A172 (cell line): ENCODE measurements around a stretch of chr13.

- RAMPAGE, long total RNA, result no peak
Measured at GRCh38 chr13:95876320-95876590, 176.9 kb downstream of the UGGT2 start.

DNA sequence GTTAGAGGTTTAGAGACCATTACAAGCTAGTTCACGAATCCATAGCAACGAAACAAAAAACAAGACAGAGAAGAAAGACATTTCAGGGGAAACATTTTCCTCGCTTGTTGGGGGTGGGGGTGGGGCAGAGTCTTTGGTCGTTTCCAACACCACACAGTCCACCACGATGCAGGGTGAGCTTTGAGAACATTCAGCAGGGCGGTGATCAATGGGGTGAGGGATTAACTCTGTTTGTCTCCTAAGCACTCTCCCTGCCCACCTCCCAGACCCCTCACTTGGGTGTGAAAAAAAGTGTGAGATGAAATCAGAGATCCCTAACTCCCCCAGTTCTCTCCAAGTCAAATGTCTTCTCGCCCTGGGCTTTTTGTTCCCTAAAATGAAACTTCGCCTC is 579 bp downstream of the OXGR1 start:
- RAMPAGE, long total RNA, result no peak

DNA sequence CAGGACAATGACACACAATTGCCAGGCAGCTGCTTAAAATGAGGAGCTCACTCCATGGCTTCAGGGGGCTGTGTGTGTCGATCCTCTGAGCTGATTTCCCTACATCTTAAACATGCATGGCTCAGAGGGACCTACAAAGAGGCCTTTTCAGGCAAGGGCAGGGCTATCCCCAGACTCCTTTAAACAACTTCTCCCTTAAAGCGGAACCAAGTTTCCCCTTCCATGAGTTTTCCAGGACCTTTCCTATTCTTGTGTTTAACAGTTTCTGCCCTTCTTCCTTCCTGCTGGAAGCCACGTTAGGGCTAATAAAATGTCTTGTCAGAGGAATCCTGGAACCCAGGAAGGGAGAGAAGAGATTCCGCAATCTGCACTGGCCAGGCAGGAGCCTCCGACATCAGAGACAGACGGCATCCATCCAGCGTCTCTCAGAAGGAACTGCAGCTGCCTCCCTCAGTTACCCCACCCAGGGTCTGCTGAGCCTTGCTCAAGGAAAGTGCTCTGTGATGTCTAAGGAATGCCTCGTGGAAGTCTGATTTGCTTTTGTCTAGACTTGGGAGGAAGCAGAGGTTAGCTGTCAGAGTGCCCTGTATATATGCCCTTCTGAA is 107.2 kb upstream of the MBNL2 start:
- RAMPAGE, long total RNA, result no peak

DNA sequence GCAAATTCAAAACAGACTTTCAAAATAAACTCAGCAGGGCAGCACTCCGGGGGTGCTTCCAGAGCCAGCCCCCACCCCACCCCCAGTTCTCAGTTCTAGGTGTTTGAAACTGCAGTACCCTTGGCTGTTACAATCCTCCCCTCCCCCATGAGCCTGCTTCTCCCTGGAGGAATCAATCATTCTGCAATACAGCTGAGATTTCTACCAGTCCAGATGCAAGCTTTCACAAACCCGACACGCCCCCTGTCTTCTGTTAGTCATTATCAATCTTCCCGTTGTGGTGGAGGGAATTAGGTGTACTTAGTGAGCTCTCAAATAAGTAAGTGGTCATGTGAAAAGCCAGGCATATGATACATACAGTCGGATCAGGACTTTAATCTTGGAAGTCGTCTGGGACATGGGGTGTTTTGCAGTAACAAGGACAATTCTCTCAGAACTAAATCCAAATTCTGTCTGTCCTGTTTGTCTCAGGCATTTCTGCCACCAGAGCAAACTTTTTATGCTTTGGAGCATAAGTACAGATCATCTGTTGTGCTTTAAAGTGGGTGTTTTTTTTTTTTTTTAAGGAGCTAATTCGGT is 96.7 kb upstream of the MBNL2 start:
- RAMPAGE, long total RNA, result no peak

DNA sequence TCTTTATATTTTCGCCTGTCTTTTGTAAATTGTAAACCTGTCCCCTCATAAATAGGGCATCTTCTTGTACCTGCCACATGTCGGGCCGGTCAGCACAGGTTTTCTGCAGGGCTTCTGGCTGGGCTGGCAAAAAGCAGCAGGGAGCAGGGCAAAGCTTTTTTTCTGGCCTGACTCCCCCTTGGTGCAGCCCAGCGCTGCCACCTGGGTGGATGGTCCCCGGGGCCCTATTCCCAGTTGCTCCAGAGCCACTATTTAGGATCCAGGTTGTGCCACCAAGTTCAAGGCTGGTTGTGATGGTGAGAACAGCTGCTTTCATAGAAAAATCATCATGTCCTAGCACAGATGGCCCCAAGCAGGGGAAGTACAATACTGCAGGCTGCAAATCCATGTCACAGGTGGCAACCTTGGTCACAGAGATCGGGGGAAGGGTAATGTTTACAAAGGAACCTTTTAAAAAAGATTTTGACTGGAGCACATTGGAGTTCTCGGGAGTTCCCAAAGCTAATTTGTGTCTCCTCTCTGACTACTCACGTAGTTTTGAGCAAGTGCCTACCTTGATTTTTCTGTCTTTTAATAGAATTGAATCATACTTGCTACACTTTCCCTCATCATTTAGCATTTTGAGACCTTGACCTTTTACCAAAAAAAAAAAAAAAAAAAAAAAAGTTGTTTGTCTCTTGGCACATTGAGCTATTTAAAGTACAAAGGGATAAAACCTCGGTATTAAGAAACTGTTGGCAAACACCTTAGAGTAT is 2.0 kb downstream of the MBNL2 start:
- RAMPAGE, long total RNA, result no peak

DNA sequence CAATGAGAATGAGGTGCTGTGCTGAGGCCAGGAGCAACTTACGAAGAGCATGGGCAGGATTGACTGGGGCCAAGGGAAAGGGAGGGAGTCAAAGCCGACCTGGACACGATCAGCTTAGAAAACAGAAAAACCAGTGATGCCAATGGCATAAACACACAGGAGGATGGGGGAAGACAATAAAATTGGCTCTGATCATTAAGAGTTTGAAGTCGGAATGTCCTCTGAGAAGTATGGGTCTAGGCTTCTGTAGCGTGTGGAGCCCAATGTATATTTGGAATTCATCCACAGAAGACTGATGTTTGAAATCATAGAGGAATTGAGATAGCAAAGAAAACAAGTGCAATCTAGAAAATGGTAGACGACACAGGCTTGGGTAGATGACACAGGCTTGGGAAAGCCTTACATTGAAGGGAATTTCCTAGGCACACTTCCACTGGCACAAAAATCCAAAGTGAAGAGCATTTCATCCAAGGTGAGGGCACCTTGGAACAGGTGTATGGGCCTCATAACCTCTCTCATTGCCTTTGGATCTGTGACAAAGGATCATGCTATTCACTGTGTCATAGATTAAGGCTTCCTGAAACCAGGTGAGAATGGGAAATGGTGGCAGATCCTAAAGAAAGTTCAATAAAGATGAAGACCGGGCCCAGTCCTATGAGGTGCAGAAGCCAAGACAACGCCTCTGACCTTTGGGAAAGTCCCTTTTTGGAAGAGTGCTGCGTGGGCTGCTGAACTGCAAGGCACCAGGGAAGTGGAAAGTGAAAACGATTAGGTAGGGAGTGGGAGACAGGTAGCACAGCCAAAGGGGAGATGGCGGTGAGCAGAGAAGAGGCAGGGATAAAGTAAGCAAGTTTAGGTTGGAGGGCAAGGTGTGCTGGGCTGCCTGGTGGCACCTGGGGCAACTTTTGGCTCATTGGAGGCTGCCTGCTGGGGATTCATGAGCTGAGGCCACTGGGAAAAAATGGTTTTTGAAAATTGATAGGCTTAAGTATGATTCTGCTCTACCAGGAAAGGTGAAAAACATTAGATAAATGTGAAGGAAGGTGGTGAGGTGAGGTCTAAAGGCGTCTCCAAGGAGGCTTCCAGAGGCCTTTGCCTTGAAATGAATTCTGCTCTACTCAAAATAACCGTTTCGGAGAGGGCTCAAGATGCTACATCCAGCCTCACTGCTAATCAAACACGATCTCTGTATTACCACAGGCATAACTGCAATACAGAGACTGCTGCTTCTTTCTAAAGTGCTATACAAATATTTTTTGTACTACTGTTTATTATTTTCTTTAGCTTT is 16.2 kb downstream of the MBNL2 start:
- RAMPAGE, long total RNA, result no peak

DNA sequence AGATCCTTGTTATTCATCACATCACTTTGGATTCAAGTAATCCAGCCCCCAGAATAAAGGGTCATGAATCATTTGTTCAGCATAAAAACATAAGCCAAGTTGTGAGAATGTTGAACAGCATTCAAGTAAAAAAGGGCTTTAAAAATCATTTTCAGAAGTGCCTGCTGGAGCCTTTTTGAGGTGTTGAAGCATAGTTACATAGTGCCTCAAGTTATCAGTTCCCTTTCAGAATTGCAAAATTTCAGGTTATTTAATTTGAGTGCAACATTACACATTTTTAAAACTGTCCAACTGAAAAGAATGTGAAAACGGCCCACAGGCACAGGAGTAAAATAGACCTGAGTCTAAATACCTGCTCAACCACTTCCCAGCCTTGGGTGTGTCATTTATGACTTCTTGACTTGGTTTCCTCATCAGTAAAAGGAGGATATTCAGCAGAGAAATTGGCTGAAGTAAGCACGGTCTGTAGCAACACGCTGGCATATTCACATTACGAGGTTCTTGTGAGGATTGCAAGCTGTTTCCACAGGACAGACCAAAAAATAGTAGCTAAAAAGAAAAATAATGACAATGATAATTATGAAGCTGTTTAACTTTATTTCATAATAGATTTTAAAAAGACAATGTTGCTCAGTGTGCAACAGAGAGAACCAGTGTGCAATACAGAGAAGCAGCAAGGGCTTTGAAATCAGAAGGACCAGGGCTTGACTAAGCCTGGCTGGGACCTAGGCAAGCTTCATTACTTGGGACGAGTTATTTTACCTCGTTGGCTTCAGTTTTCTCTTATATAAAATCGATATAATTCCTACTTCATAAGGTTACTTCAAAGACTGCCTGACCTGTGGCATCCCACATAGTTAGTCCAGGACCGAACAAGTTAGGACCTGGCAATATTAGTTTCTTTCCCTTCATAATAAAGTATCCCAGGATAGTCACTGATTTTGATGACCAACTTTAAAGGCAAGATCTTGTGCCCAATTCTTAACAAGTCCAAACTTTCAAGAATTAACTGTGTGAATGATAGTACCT is 56.7 kb downstream of the MBNL2 start:
- RAMPAGE, long total RNA, result no peak

DNA sequence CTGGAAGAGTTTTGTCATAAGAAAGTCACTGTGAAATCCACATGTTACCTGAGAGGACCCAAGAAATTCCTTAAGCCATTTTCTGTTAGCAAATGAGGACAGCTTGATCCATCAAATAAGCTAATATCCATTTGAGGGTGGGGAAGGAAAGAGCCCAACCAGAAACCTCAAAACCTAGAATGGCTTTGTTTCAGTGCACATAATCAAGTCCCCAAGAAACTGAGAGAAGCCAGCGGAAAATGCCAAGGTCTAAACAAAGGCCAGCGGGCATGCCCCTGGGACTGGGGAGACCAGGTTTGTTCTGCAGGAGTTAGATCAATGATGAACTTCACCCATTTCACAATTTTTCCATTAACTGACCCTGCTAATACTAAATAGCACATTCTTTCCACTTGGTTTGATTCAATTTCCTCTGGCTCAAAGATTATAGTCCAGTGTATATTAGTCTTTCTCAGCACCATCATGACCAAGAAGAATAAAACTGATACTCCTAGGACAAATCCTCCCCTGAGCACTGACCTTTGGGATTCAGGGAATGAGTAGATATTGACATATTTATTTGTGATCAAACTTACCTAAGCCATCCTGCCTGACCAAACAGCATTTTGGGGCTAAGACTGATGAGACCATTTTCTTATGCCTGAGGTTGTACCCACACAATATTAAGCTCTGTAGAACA is 66.3 kb downstream of the MBNL2 start:
- RAMPAGE, long total RNA, result no peak

DNA sequence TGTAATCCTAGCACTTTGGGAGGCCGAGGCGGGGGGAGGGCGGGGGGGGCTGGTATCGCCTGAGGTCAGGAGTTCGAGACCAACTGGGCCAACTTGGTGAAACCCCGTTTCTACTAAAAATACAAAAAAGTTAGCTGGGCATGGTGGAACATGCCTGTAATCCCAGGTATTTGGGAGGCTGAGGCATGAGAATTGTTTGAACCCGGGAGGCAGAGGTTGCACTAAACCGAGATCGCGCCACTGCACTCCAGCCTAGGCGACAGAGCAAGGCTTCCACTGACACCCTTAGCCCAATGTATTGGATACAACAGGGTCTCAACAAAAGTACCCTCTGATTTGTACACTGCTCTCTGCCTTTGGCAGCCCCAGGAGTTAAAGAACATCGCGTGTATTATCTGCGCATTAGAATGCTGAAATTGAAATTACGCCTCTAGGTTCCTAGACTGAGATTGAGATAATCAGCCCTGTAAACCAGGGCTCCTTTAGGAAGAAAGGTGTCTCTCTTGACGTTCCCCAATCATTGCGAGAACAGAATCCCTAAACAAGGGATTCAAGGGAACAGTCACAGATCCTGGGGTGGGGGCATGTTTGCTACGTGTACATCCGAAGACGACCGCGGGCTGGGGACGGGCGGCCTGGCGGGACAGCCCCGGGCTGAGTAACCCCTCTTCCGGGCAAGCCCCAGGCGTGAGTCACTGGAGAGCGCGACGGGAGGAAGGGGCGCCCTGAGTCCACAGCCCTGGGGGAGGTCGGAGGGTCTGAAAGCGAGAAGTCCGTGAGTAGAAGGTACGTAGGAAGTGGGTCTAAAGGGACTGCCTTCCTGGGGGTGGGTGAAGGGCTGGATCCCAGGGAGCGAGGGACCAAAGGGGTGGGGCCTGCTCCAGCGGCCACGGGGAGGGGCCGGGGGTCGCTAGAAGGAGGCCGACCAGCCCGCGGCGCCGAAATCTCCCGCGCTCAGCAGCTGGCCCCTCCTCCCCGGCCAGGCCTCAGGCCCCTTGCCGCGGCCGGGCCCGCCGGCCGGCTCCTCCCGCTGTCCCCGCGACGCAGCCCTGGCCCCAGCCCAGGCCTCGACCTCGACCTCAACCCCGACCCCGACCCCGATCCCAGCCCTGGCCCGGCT is 22.1 kb downstream of the IPO5 start:
- RAMPAGE, long total RNA, result no peak

- RAMPAGE, long total RNA, result no peak
Measured at GRCh38 chr13:98143704-98144041, 779 bp downstream of the FARP1 start.

GRCh38 chr13:98144344-98144689 is 1.4 kb downstream of the FARP1 start:
- RAMPAGE, long total RNA, result no peak

DNA sequence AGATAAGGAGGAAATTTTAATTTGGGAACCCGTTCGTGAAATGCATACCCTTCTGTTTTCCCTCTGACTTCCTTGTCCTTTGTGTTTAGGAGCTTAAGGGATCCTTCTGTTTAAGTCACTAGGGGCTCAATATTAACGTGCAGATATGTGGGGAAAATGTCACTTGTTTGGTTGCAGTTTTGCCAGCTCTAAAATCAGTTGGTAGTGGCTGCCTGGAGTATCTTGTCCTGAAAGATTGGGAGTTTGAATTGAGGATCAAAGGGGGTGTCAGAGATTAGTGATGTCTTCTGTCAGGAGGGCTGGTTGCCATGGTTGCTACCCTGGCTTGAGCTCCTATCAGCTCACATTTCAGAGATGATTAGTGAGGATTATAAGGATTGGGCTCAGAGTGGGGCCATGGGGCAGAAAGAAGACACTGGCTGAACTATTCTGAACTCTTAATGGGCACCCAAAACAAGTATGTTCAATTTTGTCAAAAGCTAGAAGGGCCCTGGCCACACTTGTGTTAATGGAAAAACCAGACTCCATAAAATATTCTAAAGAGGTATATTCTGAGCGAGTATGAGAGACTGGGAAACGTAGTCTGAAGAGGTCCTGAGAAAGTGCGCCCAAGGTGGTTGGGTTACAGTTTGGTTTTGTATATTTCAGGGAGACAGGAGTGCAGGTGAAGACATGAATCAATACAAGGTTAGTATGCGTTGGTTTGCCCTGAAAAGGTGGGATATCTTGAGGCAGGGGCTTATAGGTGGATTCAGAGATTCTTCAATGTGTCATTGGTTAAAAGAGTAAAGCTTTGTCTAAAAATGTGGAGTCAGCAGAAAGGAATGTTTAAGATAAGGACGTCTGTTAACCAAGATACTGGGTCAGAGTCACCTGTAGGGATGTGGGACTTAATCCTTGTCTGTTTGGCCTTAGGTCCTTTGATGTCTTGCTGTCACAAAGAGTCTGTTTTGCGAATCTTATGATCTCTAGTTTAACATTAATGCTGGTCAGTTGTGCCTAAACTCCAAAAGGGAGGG is 95.7 kb upstream of the RNF113B start:
- RAMPAGE, long total RNA, result no peak

DNA sequence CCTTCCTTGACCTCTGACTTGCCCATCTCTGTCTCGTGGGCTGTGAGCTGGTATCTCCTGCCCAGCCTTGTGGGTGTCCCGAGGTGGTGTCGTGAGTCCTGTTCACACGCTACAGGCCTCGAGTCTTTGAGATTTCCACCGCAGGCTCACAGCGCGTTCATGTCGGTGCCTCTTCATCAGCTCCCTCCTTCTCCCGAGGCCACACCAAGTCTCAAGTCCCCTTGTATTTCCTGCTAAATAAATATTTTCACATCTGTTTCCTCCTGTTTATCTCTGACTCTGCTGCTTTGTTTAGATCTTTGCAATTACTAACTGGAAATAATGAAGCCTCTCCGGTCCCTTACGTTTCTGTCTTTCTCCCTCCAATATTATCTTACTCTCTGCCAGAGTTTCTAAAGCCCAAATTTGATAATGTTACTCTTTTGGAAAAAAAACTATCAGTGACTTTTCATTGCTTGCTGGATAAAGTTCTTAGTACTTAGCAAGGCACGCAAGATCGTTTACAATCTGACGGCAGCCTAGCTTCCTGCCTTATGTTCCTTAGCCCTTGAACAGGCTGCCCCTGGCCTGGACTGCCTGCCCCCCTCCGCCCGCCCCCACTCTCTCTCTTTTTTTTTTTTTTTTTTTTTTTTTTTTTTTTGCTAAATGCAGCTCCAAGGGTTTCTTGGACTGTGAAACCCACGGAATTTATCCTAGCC is 130.5 kb upstream of the RNF113B start:
- RAMPAGE, long total RNA, result no peak

- RAMPAGE, long total RNA, result no peak
Measured at GRCh38 chr13:98443111-98443706, 133.7 kb downstream of the STK24 start.

GRCh38 chr13:98524468-98525410 is 52.2 kb downstream of the STK24 start:
- RAMPAGE, long total RNA, result no peak

GRCh38 chr13:98535518-98536042 is 41.3 kb downstream of the STK24 start:
- RAMPAGE, long total RNA, result no peak

GRCh38 chr13:98541126-98542090 is 35.5 kb downstream of the STK24 start:
- RAMPAGE, long total RNA, result no peak

GRCh38 chr13:98551465-98552053 is 25.3 kb downstream of the STK24 start:
- RAMPAGE, long total RNA, result no peak

GRCh38 chr13:98569030-98570188 is 7.5 kb downstream of the STK24 start:
- RAMPAGE, long total RNA, result no peak

- RAMPAGE, long total RNA, result no peak
Measured at GRCh38 chr13:98830292-98830821, 77.9 kb upstream of the SLC15A1 start.